Aorta (tissue), 1 donor: ENCODE data around the gene KIF26A.

GRCh38 chr14:103908408-103909018 is 12.8 kb downstream of the ATP5MJ start:
- PRO-cap: no peak

DNA sequence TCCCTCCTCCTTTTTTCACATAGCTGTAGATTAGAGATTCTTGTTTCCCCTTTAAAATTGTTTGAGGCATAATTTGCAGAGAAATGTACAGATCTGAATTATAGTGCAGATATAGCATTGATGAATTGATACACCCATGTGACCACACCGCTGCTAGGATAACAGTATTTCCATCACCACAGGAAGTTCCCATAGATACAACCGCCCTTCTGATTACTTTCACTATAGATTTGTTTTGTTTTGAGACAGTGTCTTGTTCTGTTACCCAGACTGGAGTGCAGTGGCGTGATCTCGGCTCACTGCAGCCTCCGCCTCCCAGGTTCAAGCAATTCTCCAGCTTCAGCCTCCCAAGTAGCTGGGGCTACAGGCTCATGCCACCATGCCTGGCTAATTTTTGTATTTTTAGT is 8.8 kb upstream of the ASPG start:
- PRO-cap: no peak

DNA sequence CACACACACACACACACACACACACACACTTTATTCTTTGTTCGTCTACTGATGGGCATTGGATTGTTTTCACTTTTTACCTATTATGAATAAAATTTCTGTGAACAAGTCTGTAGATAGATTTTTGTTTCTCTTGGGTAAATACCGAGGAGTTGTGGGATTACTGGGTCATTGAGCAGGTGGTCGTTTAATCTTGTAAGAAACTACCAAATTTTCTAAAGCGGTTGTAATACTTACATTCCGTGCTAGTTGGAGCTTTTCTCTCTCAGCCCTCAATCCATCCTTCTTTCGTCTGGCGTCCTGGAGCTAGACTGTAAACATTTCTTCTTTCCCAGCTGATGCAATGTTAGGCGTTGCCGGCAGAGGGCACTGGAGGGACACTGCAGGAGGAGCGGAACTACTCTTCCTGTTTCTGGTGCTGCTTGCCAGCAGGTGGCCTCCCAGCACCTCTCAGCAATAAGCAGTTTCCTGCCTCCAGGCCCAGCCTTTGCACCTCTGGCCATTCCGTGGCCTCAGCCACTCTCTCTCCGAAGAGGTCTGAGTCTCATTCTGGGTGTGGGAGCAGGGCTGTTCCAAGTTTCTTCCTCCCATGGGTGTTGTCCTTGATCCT is 7.6 kb upstream of the ASPG start:
- PRO-cap: no peak

GRCh38 chr14:104082561-104083184 is 2.8 kb upstream of the ASPG start:
- PRO-cap: no peak

- PRO-cap: no peak
These were observed 25.2 kb upstream of the KIF26A start for GRCh38 chr14:104113131-104113553.

DNA sequence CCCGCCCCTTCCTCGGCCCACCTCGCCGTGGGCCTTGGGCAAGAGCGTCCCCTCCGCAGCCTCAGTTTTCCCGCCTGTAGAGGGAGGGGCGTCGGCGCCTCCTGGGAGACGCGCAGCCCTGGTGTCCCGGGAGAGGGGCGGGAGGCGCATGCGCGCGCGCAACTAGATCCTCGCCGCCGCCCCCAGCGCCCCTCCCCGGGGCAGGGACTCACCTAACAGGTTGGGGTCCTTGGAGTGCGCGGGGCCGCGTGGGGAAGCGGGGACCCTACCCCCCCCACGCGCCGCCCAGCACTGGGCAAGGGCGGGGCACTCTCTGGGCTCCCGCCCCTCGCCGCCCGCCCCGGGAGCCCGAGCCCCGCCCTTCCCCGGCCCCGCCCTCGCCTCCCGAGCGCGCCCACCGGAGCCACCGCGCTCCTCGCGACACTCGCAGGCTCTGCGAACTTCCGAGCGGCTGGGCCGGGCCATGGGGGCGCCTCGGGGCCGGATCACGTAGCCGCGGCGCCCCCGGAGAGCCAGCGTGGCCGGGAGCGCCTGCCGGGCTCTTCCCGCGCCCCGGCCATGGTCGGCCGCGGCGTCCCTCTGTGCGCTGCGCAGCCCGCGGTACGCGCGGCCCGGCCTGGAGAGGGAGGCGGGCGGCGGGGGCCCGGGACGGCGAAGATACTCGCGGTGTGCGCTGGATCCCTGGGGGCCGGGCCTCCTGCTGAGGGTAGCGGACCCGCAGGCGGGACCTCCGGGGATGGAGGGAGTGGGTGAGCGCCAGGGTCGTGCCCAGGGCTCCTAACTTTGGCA is at the start of gene KIF26A:
Gene KIF26A, plus strand, starts transcription at position 423 of the 789 bp plus-strand sequence.
- PRO-cap: unidirectional peak, plus-strand start at position 423 of the sequence

GRCh38 chr14:104316114-104316981 is 178.0 kb downstream of the KIF26A start:
- PRO-cap: no peak

DNA sequence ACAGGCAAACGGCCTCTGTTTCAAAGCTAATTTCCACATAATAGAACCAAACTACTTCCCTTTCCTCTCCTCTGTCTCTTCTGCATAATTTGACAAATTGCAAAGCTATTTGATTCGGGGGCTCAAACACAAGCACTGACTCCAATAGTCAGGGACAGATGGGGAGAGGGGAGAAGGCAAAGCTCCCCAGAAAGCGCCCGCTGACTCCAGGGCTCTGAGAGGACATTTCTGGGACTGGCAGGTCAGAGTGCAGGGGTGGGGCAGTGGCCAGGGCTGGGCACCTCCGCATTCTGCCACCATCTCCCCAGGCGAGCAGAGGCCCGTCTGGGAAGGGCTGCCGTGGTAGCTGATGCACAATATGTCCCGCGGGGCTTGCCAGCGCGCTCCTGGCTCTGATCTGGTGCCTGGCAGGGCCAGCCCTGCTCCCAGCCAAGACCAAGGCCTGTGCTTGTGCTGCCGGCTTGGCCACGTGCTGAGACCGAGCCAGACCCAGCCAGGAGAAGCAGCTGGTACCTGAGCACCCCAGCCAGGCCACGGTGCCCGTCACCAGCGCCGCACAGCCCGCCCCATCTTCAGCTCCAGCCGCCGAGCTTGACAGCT is 68.8 kb upstream of the C14orf180 start:
- PRO-cap: no peak

- PRO-cap: no peak
These were observed 12.7 kb upstream of the INF2 start for GRCh38 chr14:104676699-104677169.

GRCh38 chr14:104686846-104687495 is 2.4 kb upstream of the INF2 start:
- PRO-cap: no peak

GRCh38 chr14:104789017-104789748 is 6.4 kb downstream of the AKT1 start:
- PRO-cap: no peak

DNA sequence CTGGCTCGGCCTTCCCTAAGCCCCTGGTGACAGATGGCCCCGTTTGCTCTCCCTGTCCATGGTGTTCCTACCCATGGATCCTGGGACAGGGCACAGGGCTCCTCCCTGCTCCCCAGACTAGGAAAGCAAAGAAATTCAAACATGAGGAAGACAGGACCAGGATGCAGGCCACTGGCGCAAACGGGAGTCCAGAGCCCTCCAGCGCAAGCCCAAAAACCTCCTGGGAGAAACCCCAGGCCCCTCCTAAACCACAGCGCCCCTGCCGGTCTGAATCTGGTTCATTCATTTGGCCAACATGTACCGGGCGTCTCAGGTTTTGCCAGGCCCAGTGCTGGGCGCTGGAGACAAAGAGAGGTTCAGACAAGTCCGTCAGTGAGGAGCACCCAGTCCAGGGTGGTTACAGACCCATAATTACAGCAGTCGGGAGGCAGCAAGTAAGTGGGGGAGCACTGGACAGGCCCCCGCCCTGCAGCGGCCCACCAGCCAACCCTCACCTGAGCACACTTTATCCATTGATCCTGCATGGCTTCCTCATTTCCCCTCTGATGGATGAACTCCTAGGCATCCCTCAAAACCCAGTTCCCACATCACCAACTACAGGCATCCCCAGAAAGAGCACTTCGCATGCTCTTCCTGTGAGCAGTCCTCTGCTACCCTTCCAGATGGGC is 2.2 kb downstream of the AKT1 start:
- PRO-cap: no peak

- PRO-cap: no peak
These were observed 28.3 kb downstream of the CEP170B start for GRCh38 chr14:104893213-104893940.

- PRO-cap: no peak
These were observed 28.9 kb upstream of the PLD4 start for GRCh38 chr14:104895632-104896355.

DNA sequence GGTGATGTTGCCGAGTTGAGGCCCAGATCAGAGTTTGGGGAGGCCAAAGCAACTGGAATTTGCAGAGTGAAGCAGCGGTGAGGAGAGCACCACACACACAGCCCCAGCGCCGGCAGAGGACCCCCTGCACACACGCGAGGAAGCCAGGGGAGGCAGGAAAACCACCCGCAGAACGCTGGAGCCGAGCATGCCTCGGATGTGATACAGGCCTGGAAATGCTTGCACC is 25.7 kb upstream of the PLD4 start:
- PRO-cap: no peak

- PRO-cap: unidirectional peak, plus-strand start at chr14:104970798
These were observed 7.8 kb downstream of the AHNAK2 start for GRCh38 chr14:104970202-104970879.

- PRO-cap: no peak
These were observed 1.9 kb upstream of the AHNAK2 start for GRCh38 chr14:104980143-104980500.

DNA sequence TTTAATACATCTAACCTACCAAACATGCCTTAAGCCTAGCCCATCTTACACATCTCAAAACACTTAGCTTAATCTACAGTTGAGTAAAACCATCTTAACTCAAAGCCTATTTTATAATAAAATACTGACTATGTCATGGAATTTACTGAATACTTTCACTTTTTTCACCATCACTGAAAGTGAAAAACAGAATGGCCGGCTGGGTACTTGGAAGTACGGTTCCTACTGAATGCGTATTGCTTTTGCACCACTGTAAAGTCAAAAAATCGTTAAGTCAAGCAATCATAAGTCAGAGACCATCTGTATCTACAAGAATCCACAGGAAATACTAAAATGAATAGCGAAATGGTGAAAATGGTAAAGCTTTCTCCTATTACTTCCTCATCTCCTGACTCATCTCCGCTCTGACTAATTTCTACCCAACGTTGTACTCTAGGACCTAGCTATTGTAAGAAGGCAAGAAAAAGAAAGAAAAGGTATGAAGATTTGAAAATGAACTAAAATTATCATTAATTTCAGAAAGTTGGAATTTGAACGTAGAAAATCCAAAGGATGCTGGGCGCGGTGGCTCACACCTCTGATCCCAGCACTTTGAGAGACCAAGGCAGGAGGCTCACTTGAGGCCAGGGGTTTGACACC is 5.1 kb upstream of the CDCA4 start:
- PRO-cap: no peak

DNA sequence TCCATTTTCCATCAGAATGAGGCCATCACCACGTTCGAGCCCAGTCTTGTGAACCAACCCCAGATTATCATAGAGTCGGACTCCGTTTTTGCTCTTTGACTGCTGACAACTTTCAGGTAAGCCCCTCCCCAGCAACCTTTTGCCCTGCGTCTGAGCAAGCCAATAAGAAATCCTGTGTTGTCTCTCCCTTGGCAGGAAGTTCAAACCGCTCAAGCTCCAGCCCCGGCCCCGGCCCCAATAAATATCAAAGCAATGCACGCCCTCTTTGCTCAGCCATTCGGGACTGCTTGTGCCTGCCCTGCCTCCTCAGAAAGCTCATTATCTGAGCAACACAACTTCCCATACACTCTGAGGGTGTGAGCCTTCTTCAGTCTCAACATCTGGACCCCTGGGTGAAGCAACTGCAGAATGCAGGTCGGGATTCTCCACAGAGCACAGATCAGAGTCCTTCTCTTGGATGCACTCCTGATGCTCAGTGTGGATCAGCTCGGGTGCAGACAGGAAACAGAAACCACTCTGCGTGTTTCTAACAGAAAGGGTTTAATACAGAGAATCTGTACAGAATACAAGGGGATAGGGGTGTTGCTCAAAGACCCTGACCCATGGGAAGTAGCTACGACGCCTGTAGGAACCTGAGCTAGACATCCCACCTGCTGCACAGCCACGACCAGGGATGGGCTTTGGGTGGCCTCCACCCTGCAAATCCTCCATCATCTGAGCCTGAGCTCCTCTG is 44.1 kb downstream of the JAG2 start:
- PRO-cap: no peak

GRCh38 chr14:105153497-105153894 is 15.1 kb downstream of the JAG2 start:
- PRO-cap: no peak